ReNcell CX (cell line): ENCODE measurements around the genes B3GLCT, FRY and RFC3.

DNA sequence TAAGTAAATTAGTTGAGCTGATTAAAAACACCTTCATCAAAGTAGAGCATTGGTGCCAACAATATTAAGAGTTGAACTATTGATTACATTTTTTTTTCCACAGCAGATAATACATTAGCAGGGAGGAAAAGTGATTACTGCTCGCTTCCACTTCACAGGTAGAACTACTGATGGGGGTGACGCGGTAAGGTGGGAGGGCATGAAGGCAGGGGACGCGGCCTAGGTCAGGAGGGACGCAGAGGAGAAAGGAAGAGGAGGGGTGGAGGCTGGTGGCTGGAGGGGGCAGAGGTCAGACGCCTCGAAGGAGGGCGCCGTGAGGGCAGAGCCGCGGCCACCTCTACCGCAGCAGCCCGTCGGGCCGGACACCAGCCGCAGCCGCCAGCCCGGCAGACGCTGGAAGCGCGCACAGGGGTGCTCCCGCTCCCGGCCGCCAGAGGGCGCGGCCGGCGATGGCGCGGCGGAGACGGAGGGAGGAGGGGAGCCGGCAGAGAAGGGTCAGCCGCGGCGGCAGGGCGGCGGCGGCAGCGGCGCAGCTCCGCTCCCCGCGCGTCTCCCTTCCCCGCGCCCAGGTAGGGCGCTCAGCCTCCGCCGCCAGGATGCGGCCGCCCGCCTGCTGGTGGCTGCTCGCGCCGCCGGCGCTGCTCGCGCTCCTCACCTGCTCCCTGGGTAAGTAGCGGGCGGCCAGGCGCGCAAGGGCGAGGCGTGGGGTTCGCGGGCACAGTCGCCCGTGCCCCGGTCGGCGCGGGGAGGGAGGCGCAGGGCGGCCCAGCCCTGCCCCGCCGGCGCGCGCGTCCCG, at the start of gene B3GLCT:
Gene B3GLCT, plus strand, starts transcription at position 487 of the 796 bp plus-strand sequence.
- PRO-cap, result unidirectional peak, plus-strand start at position 493 of the sequence

- PRO-cap, result no peak
These were observed 84.4 kb upstream of the RXFP2 start for GRCh38 chr13:31654936-31655331.

GRCh38 chr13:32030718-32032033, at the start of gene FRY:
Gene FRY, plus strand, starts transcription at chr13:32031774.
- PRO-cap, result bidirectional peak, plus-strand start at chr13:32031654, minus-strand start at chr13:32031508

DNA sequence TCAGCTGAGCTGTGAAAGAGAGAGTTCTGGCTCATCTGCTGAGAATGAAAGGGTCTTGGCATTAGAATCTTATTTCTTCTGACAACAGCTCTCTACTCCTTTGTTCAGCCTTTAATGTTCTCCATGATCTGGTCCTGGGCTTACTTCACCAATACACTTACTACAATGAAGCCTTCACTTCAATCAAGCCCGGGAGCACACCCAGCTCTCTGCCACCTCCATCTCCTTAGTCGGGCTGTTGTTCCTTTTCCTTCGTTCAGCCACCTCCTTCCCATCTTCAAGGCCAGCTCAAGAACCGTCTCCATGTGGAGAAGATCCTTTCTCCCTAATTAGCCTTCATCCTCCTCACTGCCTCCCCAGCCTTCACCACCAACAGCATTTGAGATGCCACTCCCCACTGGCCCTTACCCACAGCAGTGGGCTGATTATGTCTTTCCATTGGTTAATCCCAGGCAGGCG, 3.9 kb downstream of the N4BP2L1 start:
- PRO-cap, result no peak

- PRO-cap, result no peak
These were observed 4.0 kb downstream of the PDS5B start for GRCh38 chr13:32590221-32590696.

DNA sequence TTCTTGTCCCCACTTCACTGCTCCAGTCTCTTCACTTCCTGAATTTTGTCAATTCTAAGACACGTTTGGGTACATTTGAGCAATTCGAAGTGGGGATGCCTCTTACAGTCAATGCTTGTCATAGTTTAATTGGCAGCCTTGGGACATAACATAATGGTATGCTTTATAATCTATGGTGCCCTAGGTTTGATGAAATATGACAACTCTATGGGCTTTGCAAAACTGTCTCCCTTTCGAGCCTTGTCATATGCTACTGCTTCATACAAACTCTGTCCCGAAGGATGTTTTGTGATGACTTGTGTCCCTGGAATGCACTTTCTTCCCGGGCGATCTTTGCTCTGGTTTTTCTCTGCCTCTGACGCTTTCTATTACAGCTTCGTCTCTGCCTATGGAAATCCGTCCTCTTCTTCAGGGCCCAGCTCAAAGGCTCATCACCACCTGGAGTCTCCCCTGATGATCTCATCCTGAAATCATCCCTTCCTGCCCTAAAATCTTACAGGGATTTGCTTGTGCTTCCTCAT, 191.6 kb upstream of the KL start:
- PRO-cap, result no peak

- PRO-cap, result no peak
These were observed 17.1 kb downstream of the KL start for GRCh38 chr13:33033117-33033945.

DNA sequence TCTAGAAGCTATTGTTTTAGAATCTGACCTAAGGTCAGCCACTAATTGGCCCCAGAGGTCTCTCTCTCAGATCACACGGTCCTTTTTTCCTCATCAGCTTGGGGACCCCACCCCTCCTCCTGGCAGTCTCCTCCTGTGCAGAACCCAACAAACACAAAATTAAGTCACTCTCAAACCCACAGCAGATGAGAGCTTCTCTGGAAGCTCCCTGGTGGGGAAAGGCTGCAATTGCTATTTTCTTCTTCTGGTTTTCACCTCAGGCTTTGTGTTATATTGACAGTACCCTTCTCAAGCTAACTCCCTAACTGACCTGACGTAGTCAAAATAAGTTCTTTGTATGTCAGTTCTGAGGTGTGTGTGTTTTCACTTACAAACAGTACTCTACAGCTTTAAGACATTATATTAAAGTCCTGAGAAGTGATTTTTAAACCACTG, 41.3 kb downstream of the KL start:
- PRO-cap, result no peak

DNA sequence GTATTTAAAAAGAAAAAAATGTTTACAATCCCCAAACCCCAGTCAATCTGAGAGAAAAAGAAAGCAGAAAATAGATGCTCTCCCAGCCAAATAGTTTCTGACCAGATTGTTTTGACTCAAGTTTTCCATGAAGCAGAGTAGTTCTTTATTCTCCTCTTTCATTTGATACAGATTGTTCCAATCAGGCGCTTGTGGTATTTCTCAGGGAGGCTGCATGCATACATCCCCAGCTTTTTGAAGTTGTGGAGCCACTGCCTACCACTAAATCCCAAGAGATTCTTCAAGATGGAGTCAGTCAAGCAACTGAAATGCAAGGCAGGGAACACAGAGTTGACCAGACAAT, 110.5 kb downstream of the STARD13 start:
- PRO-cap, result no peak

DNA sequence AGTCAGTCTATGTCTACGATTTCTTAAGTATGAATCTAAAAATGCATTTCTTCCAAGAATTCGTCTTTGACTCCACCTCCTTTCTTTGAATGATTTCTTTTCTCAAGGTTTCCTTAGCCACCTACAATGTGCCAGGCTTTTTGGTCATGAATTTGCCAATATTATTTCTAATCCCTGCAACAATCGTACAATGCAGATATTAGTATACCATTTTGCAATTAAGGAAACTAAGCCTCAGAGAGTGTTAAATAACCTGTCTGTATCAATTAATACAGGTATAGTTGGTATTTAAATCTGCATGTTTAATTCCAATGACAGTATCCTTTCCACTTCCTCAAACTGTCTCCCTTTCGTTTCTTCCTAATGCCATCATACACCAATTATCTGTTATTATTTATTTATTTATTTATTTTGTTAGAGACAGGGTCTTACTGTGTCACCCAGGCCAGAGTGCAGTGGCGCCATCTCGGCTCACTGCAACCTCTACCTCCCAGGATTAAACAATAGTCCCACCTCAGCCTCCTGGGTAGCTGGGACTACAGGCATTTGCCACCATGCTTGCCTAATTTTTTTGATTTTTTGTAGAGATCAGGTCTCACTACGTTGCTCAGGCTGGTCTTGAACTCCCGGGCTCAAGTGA, 36.0 kb downstream of the STARD13 start:
- PRO-cap, result no peak

DNA sequence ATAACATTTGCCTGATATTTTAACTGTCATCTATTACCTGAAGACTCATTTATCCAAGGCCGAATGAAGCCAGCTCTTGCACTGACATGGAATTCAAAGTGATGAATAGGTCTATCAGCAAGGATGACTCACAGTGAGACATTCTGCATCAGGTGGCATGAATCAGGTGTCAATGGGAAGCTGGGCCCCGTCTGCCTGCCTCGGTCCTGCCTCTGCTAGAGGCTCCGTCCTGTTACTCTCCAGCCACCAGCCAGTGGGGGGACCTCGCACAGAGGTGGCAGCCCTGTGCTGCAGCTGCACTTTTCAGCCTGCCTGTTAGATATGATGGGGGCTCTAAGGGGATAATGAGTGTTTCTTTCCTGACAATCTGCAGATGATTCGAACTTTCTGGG, 23.4 kb downstream of the STARD13 start:
- PRO-cap, result no peak

DNA sequence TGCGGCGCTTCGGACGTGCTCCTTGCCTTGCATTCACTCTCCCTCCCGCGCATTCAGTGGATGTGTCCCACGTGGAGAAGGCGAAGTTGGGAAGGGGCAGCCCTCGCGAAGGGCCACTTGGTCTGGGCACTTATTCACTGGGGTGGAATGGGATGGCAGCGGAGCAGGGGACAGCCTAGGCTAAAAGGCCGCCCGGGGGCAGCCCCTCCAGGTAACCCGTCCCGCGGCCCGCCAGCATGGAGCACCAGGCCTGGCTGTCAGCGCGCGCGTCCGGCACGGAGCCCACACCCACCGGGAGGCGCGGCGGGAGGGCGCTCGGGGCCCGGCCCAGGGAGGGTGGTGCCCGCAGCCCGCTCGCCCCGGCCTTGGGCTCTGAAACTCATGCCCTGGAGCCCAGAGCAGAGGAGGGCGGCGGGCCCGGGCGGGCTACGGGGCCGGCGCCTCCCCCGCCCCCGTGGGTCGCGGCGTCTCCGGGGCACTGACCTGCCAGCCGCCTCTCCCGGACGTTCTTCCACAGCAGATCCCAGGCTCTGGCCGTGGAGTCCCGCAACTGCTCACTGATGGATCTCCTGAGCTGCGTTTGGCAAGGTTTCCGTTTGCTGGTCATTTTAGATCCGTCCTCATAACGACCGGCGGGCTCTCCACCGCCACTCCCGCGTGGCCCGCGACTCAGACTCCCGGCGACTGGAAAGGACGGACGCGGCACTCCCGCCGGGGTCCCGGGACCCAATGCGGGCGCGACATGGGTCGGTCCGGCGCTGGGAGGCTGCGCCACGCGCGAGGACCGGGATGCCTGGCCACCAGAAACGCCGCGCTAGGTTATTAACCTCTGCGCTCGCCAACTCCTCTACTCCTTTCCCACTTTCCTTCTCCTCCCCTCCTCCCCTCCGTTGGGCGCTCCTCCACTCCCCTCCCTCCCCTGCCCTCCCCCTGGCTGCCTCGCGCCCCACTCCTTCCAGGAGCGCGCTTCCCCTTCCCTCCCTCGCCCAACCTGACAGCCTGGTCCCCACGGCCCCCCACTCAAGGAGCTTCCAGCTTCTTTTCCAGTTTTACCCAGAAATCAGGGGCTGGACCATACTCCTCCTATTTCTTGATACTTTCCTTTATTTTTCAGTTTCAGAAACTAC, 64.6 kb upstream of the STARD13 start:
- PRO-cap, result bidirectional peak, plus-strand start at position 315 of the sequence, minus-strand start at position 228 of the sequence; bidirectional peak, plus-strand start at position 381 of the sequence, minus-strand start at position 374 of the sequence; bidirectional peak, plus-strand start at position 711 of the sequence, minus-strand start at position 725 of the sequence; unidirectional peak, minus-strand start at position 818 of the sequence

- PRO-cap, result no peak
These were observed 224.2 kb upstream of the STARD13 start for GRCh38 chr13:33509315-33510543.

DNA sequence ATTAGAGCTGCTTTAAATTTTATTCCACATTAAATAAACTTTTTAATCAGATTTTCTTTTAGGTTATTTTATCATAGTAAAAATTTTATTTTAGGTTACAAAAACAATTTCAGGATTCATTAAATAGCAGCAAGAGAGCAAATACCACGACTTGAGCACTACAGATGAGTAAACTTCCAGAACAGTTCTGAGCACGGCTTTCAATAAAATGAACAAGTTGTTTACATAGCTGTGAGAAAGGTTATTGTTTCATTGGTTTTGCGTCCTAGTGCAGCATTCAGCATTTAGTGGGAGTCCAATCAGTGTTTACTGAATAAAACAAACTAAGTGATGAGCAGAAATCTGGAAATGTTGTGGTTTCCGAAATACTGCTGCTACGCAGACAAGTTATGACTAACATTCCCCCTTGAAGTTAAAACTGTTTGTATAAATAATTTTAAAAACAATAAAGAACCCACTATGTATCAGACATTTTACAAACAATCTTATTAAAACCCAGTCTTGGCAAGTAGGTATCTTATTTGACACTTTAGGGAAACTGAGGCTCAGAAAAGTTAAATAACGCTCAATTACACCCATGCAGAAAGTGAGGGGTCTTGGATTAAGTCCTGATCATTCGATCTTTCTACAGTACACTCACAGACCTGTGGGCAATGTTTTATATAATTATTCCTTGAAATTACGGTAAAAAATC, 251.5 kb upstream of the STARD13 start:
- PRO-cap, result no peak

DNA sequence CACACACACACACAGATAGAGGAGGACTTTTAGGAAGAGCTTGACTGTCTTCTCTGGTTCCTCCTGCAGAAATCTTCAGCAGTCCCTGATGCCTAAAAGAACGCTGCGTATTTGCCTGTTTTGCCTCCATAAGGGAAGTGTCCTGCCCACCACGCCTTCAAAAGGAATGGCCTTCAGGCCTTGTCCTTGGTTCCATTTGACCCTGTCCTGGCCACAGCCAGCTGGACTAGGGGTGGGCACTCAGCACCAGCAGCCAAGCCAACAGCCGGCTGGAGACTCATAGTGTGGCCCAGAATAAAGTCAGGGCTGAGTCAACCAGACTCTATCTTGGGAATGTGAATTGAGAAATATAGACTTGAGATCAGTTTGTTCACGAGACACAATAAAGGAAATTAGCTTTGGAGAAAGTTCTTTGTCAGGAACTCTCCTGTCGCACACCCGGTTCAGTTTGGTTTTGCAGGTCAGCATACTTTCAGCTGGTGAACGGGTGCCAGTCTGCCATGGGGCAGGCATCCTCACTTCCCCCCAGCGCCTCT, 174.7 kb upstream of the RFC3 start:
- PRO-cap, result no peak

GRCh38 chr13:33817863-33818436, at the start of gene RFC3:
Gene RFC3, plus strand, starts transcription at chr13:33818149.
- PRO-cap, result bidirectional peak, plus-strand start at chr13:33818172, minus-strand start at chr13:33818041

DNA sequence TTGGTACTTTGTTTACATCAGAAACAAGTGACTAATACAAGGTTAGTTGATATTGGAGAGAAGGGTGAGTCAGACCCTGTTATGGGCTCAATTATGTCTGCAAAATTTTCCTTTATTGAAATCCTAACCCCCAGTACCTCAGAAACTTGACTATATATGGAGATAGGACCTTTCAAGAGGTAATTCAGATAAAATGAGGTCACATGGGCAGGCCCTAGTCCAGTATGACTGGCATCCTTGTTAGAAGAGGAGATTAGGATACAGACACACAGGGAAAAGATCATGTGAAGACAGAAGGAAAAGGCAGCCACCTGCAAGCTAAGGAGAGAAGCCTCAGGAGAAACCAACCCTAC, 226.8 kb downstream of the RFC3 start:
- PRO-cap, result no peak

- PRO-cap, result no peak
These were observed 191.8 kb upstream of the NBEA start for GRCh38 chr13:34750254-34750667.

GRCh38 chr13:35733947-35734166, 257.4 kb upstream of the MAB21L1 start:
- PRO-cap, result no peak

GRCh38 chr13:35858567-35859265, 272.5 kb downstream of the DCLK1 start:
- PRO-cap, result no peak